Panc1 (cell line): Measurements from ENCODE around the genes PRR3, PPP1R18, TUBB and DDR1.

DNA sequence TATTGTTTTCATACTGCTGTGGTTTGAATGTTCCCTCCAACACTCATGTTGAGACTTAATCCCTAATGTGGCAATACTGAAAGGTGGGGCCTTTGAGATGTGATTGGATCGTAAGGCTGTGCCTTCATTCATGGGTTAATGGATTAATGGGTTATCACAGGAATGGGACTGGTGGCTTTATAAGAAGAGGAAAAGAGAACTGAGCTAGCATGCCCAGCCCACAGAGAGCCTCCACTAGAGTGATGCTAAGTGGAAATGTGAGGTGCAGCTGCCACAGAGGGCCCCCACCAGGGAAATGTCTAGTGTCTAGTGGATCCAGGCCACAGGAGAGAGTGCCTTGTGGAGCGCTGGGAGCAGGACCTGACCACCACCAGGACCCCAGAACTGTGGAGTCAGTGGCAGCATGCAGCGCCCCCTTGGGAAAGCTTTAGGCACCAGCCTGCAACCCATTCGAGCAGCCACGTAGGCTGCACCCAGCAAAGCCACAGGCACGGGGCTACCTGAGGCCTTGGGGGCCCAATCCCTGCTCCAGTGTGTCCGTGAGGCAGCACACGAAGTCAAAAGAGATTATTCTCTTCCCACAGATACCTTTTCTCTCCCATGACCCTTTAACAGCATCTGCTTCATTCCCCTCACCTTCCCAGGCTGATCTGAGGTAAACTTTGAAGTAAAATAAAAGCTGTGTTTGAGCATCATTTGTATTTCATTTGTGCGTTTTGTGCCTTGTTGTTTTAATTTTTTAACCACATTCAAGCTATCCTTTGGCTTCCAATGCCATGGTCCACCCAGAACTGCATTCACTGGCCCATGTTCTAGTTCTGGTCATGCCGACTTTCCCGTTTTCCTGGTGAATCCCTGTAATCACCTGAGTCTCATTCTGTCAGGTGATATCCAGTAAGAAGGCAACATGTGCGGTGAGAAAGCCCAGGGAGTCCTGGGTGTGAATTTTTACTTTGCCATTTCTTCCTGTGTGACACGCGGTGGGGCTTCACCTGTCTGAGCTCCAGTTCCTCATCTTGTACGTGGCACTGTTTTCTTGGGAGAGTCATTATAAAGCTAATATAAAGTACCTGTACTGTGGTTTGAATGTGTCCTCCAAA lies 4.5 kb downstream of the HLA-E start:
- RRBS, 2 experiments, result no CpG with 5 or more reads among the region's 15 CpGs

- RRBS, 2 experiments, result no CpG with 5 or more reads among the region's 10 CpGs
Measured at GRCh38 chr6:30500465-30501269, 11.4 kb downstream of the HLA-E start.

DNA sequence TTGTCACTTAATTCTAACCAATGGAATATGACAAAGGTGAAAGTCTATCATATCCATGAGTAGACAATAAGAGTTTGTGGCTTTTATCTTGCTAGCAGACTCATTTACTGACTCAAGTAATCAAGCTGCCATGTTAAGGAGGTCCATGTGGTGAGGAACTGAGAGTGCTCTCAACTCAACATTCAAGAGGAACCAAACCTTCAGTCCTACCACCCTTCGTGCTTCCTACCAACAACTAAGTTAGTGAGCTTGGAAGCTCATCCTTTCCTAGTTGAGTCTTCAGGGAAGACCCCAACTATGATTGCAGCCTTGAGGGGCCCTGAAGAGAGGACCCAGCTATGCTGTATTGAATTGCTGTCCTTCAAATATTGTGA lies 19.2 kb downstream of the HLA-E start:
- RRBS, 2 experiments, result no CpG with 5 or more reads among the region's 1 CpG

GRCh38 chr6:30541794-30542868 lies 14.2 kb downstream of the GNL1 start:
- RRBS, 2 experiments, result no CpG with 5 or more reads among the region's 19 CpGs

DNA sequence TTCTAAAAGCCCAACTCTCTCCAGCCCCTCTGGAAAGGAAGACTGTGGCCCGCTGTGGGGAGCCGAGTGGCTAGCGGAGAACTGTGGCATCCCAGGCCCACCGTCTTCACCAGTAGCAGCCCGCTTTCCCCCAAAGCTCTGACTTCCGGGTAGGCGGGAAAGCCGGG lies 1.0 kb downstream of the GNL1 start:
- RRBS, 2 experiments, result no CpG with 5 or more reads among the region's 8 CpGs

- RRBS, 2 experiments, result 1 to 3% methylated on average over 4 to 9 of the region's 37 CpGs
Measured at GRCh38 chr6:30557164-30558163, at the start of gene PRR3. PRR3 (plus strand) TSS chr6:30557295.

GRCh38 chr6:30609629-30610725 lies 7.1 kb downstream of the PPP1R10 start:
- RRBS, 2 experiments, result no CpG with 5 or more reads among the region's 8 CpGs

- RRBS, 2 experiments, result no CpG with 5 or more reads among the region's 13 CpGs
Measured at GRCh38 chr6:30614467-30615336, 2.3 kb downstream of the PPP1R10 start.

GRCh38 chr6:30678853-30680012 lies 6.4 kb upstream of the DHX16 start:
- RRBS, 2 experiments, result no CpG with 5 or more reads among the region's 36 CpGs

- RRBS, 2 experiments, result 0 to 13% methylated on average over 1 to 2 of the region's 13 CpGs
Measured at GRCh38 chr6:30682132-30683301, 3.9 kb downstream of the PPP1R18 start.

DNA sequence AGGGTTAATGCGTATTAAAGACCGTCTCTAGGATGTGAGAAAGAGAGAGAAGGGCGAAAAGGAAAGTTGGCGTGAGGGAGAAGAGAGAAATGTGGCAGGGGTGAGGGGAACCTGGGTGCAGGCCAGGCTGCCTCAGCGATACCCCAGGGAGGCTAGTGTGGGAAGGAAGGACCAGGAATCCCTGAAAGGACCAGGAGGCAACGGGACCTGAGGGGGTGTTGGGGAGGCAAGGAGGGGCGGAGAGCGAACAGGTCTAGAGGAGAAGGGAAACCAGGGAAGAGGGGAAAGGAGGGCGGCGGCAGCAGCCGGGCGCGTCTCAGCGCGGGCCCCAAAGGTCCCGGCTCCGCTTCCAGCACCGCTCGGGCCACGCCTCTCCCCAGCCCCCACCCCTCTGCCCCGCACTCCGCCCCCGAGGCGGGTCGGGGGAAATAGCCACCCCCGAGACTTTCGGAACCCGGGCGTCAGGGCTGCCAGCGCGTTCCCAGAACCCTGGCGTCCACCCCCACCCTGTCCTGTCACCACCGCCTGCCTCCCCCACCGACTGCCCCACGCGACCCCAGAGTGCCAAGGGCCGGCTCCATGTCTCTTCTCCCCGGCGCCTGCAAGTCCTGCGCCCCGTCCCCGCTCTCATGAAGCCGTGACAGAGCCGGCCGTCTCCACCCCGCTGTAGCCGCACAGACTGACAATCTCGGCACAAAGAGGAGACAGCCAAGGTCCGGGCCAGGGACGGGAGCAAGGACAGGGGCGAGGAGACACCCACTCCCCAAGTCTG lies at the start of gene PPP1R18:
TSS of gene PPP1R18 (minus strand) at position 323 of the 772 bp plus-strand sequence.
- RRBS, 2 experiments, result 1 to 7% methylated on average over 14 to 29 of the region's 51 CpGs

- RRBS, 2 experiments, result under 1 to 6% methylated on average over 10 to 13 of the region's 41 CpGs
Measured at GRCh38 chr6:30719677-30720695, at the start of gene TUBB. TUBB (plus strand) TSS chr6:30720352.

DNA sequence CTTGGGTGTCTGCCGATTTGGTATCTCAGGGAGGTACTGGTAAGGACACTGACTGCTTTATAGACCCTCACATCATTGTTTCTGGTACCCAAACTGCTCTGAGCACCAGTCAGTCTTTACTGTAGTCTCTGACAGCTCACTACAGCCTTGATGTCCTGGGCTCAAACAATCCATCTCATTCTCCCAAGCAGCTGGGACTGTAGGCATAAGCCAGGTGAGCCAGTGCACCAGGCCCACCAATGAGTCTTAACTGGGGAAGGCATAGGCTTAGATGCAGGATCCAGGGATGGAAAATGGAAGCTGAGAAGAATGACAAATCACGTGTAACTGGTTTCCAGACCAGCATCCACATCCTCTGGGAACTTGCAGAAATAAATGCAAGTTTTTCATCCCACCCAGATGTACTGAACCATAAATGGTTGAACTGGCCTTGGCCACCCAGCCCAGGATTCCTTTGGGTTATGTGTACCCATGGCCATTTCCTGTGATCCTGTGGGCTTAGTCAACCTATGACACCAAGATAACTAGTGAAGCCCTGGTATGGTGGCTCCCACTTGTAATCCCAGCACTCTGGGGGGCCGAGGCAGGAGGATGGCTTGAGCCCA lies 5.7 kb downstream of the TUBB start:
- RRBS, 2 experiments, result no CpG with 5 or more reads among the region's 3 CpGs

GRCh38 chr6:30729469-30730331 lies 9.5 kb downstream of the TUBB start:
- RRBS, 2 experiments, result no CpG with 5 or more reads among the region's 7 CpGs

- RRBS, 2 experiments, result under 1 to 5% methylated on average over 27 to 30 of the region's 51 CpGs
Measured at GRCh38 chr6:30742754-30743458, 419 bp upstream of the FLOT1 start.

- RRBS, 2 experiments, result no CpG with 5 or more reads among the region's 17 CpGs
Measured at GRCh38 chr6:30781392-30782589, 37.4 kb upstream of the IER3 start.

DNA sequence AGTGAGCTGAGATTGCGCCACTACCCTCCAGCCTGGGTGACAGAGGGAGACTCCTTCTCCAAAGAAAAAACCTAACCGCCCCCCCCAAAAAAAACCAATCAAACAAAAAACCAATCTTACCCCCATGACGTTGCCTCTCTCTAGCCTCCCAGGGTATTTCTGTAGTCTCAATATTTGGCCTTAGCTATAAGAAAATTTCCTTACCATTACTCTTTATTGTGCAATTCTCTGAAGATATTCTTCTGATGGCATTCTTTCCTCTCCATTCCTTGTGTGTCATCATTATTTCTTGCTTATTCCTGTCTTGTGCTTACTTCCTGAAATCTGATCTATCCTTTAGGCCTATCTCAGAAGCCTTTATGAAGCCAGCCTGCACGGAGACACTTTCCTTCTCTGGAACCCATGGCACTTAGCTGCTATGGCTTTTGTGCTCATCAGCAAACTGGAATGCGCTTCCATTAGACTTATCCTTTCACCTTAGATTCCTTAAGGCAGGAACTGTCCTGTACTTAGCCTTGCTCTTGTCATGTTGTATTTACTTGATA lies 65.9 kb upstream of the DDR1 start:
- RRBS, 2 experiments, result no CpG with 5 or more reads among the region's 5 CpGs

DNA sequence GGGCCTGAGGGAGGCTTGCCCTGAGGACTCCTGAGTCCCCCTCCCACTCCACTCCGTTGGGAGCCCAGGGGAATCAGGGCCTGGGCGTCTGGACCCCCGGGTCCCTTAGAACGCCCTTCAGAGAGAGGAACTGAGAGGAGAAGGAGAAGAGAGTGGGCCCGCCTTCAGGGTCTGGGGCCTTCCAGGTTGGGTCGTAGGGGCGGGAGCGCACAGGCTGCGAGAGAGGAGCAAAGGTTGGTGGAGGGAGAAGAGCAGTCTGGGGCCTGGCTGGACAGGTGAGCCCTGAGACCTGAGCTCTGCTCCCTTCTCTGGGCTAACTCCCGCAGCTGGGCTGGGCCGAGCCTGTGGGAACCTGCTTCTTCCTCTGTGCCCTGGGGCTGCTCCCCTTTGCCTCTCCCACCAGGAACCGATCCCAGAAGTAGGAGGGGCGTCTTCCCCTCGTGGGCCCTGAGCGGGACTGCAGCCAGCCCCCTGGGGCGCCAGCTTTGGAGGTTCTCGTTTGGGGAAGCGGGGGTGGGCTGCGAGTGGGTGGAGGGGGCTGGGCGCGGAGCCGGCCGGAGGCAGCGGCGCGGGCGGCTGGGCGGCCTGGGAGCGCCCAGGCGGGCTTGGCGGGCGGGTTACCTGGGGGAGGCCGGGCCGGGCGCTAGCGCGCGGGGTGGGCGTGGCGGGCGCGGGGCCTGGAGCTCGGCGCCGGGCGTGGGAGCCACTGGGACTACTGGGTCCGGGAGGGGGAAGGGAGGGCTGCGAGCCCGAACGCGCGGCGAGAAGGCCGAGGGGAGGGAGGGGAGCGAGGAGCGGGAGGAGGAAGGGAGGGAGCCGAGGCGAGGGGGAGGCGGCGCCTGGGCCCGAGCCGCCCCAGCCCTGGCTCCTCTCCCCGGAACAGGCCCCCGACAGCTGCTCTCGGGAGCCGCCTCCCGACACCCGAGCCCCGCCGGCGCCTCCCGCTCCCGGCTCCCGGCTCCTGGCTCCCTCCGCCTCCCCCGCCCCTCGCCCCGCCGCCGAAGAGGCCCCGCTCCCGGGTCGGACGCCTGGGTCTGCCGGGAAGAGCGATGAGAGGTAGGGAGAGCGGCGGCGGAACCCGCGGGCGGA lies at the start of gene DDR1:
TSS of gene DDR1 (plus strand) at position 865 of the 1,089 bp plus-strand sequence.
- RRBS, 2 experiments, result 1 to 6% methylated on average over 36 of the region's 92 CpGs

DNA sequence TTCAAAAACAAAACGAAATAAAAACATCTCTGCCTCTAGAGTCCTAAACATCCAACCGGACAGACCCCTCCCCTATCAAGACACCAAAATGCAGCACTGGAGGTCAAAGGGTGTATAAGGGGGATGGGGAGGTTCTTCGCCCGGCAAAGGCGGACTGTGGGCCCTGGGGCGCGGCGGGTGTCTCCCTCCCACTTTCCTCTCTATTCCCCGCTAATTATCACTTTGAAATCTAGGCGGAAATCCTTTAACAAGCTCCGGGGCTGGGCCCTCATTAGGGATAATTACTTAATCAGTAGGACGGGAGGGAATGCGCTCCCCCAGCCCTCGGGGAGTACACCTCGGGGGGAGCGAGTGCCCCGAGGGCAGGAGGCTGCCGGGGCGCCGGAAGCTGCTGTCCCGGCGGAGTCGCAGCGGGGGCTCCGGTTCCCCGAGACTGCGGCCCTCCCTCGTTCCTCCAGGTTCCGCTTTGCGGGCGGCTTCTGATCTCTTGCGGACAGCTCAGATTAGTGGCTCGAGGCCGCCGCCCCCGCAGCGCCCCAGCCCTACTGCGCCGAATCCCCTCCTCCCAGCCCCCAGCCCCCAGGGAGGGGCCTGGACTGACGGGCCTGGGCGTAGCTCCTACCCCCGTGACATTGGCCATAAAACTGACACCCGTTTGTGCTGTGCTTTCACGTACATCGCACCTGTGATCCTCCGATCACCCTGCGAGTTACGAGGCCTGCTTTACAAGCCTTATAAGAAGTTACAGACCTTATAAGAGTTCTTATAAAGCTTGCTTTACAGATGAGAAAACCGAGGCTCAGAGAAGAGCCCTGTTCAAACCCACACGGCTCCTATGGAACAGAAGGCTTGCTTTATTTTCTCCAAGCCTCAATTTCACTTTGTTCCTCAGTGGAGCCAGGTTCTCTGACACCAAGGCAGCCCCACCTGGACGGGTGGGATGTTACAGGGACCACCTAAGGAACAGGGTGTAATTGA lies 14.8 kb downstream of the MUCL3 start:
- RRBS, 2 experiments, result 16 to 28% methylated on average over 3 to 12 of the region's 51 CpGs

GRCh38 chr6:31083583-31083855 lies 28.9 kb downstream of the C6orf15 start:
- RRBS, 2 experiments, result no CpG with 5 or more reads among the region's 4 CpGs